AG09319 (cell line): ENCODE results near the genes TUBAL3 and ASB13.

- RRBS = no CpG with 5 or more reads among the region's 6 CpGs
These were observed 83.2 kb upstream of the KLF6 start for GRCh38 chr10:3868256-3868631.

GRCh38 chr10:3929717-3930104 lies 144.7 kb upstream of the KLF6 start:
- RRBS = no CpG with 5 or more reads among the region's 6 CpGs

DNA sequence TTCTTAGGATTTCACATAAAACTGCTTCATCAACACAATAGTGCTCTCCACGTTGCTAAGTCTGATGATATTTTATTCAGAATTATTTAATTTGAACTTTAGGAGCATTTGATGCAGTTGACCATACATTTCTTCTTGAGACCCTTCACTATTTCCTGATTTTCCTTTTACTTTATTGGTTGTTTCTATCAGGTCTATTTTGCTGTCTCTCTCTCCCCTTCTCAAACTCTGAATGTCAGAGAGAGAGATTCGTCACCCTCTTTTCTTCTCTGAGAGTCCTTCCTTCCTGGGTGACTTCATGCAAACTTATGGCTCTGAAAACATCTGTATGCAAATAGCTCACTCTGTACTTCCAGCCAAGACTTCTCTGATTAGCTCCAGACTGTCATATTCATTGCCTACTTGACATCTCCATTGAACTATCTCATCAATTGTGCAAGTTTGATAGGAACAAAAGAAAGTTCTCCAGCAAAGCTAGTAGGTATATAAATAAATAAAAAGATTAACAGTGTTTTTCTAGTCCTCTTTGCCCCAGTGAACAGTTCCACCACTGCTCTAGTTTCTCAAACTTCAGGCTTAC lies 191.7 kb upstream of the KLF6 start:
- RRBS = no CpG with 5 or more reads among the region's 2 CpGs

- RRBS = no CpG with 5 or more reads among the region's 5 CpGs
These were observed 258.9 kb upstream of the KLF6 start for GRCh38 chr10:4043829-4044304.

GRCh38 chr10:4319792-4320389 lies 506.1 kb upstream of the AKR1E2 start:
- RRBS = no CpG with 5 or more reads among the region's 9 CpGs

DNA sequence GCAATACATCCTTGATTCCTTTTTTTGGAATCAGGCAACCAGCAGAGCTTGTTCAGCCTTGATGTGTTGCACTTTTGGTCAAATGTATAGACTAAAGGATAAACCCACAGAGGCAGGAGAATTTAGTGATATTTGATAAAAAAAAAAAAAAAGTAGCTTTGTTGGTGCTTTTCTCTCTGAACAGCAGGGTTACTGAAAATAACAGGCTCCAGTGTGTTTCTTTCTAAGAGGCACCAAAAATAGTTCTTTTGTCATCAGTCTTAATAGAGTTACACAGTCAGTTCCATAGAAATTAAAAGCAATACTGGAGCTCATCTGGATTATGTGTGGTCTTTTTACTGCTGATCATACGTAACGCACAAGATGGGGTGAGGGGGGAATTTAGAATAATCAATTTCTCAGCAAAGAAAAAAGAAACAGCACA lies 178.9 kb upstream of the AKR1E2 start:
- RRBS = no CpG with 5 or more reads among the region's 2 CpGs

DNA sequence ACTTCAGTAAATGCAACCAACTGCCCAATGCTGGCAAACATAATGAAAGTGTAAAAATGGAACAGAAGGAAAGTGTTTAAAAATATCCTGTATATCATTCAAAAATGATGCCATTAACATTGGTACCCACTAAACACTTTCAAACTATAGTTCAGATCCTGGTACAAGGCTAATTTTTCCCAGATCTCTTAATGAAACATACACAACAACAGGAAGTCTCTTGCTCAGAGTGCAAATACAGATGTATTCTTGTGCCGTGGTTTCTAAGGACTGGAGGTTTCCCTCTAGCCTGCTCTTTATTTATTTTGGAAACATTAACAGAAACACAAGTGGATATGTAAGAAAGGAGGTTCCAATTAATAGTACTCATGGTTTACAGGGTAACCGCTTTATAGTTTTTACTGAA lies 176.1 kb upstream of the AKR1E2 start:
- RRBS = no CpG with 5 or more reads among the region's 2 CpGs

GRCh38 chr10:4835574-4836209 lies 9.7 kb downstream of the AKR1E2 start:
- RRBS = no CpG with 5 or more reads among the region's 6 CpGs

DNA sequence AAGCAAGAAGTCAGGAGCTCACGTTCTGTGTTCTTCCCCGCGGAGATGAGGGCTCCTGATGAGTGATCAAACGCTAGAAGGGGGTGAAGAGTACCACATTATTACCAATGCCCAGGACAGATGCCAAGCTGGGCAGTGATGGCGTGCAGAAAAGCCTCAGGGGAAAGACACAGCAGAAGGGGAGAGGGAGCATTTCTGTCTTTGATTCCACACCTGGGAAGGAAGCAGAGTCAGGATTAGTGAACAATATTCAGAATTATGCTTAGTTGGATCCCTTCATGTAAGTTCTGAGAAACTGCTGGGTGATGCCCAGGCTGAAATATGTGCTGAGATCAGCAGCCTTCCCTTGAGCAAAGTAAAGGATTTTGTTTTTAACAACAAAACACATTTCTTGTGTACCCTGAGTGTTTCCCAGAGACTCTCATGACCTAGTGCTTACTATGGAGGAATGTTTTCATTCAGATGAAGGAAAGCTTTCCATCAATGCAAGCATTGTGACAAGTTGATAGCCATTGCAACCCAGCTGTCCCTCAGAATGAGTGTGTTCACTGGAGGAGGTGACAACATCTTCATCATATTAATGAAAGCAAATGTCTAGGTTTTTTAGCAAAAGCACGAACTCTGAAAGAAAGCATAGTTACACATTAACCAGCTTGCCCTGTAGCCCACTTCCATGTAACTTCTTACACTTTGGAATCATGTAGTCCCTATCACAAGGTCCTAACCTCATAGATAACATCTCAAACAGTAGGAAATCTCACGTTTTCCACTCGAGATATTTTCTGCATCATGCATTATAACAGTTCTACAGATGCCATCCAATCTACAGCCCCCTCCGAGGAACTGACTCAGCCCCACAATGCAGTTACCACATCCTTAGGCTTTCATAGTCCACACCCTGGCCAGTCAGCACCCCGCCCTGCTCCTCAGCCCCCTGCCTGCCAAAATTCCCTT lies 23.8 kb upstream of the AKR1C1 start:
- RRBS = no CpG with 5 or more reads among the region's 10 CpGs

- RRBS = no CpG with 5 or more reads among the region's 5 CpGs
These were observed 16.6 kb upstream of the AKR1C2 start for GRCh38 chr10:5020199-5020664.

GRCh38 chr10:5022956-5023551 lies 19.4 kb upstream of the AKR1C2 start:
- RRBS = no CpG with 5 or more reads among the region's 1 CpG

DNA sequence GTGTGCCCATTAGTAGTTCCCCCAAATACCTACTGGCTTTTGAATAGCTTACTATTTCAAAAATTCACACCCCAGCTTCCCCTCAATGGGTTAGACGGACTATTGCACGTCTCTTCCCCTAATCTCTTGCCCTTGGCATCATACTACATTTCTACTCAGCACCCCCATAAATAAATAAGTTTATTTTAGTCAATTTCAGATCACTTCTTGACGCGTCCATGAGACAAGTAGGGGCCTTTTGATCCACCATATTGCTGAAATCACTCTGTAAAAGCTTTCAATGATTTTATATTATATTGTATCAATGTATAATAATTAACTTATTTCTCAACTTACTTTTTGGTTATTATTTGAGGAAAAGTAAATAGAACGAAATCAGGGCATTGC lies 1.2 kb upstream of the AKR1C3 start:
- RRBS = no CpG with 5 or more reads among the region's 5 CpGs

DNA sequence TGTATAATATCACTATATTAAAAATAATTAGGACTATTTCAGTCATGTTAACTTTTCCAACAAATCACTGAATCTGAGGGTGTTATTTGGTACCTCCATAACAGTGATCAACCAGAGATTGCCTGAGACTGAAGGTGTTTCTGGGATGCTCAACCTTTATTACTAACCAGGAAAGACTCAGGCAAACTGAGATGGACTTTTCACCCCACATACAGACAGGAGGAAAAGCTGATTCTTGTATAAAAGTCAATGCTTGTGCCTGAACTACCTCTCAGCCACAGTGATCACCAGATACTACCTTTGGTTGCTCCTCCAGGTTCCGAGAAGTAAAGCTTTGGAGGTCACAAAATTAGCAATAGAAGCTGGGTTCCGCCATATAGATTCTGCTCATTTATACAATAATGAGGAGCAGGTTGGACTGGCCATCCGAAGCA lies 1.9 kb downstream of the AKR1C3 start:
- RRBS = no CpG with 5 or more reads among the region's 3 CpGs

DNA sequence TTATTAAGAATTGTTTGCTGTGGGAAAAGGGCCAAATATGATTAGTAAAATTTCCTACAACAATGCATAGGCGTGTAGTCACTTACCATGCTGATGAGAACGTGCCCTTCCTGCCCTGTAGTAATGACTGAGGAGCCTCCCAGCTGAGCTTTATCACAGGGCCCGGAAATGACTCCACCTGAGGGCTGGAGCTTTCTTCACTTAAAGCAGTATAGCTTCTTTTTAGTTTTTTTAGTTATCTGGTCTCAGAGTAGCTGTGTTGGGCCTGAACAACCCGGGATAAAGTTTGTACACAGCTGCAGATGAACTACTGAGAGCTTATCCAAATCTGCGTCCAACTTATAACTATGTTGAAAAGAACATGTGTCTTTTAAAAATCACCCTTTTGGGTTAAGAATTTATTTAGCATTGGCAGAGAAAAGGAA lies at the start of gene TUBAL3:
Gene TUBAL3, minus strand, starts transcription at position 125 of the 425 bp plus-strand sequence.
- RRBS = 67% methylated on average over 1 of the region's 5 CpGs

- RRBS = 21% methylated on average over 2 of the region's 16 CpGs
These were observed 12.5 kb downstream of the CALML5 start for GRCh38 chr10:5486678-5487431.

GRCh38 chr10:5503436-5504038 lies 4.2 kb upstream of the CALML5 start:
- RRBS = no CpG with 5 or more reads among the region's 7 CpGs

- RRBS = no CpG with 5 or more reads among the region's 11 CpGs
These were observed 56.4 kb downstream of the ASB13 start for GRCh38 chr10:5609717-5610639.

DNA sequence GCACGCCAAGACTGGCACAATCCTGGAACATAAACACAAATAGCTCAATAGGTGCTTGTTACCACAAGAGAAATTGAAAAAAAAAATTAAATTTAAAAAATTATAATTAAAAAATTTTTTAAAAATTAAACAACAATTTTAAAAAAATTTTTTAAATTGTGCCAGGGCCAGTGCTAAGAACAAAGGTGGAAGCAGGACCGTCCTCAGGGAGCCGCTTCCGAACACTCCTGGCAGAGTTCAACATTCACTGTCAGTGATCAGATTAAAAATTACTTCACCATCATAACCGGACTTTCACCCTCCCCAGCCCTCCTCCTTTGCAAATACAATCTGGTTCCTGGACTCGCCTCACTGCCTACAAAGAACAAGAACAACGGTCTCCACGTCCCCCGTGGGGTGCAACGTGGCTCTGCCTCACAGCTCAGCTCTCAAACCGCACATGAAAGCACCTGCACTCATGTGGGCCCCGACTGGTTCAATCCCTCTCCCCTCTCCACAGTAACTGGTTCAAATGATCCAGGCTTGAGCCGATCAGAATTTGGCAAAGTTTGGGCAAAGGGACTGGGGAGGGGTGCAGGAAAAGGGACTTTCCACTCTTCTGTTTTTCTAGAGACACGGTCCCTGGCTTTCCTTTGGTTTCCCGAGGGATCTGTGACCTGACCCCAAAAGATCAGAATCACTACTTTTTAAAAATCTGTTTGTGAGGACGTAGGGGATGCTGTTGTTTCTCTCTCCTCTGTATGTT lies 21.1 kb downstream of the ASB13 start:
- RRBS = no CpG with 5 or more reads among the region's 16 CpGs

DNA sequence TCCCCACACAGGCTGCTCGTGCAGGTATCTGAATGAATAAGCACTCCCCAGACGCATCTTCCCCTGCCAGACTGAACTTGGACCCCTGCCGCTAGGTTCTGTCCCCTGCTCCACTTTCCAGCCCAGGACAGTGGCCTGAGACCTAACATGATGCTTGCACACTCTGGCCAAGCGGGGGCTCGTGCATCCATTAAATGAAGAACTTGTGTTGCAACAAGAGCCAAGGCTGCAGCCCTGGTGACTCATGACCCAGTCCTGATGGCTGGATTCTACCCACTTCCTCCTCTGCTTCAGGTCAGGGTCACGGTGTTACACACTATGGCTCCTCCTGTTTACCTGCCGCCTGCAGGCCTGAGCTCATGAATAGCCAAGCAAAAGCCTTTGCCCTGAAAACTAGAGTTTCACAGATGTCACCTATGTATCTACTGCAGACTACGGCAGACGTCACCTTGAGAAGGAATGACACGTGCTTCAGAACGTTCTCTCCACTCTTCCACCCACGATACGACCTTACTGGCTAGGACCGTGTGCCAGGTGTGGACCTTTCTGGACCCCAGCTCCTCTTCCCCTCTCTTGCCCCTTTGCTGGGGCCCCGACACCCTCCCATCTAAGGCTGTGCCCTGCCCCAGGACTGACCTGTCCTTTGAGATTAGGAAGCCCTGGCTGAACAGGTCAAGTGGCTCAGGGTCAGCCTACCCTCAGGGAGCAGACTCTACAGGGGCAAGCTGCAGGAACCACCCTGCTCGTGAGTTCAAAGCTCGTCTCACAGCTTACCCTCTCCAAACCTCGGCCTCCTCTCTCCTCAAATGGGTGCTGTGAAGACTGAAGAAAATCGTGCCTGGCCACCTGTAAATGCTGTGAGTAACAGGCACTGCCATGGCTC lies 6.4 kb downstream of the ASB13 start:
- RRBS = no CpG with 5 or more reads among the region's 19 CpGs

DNA sequence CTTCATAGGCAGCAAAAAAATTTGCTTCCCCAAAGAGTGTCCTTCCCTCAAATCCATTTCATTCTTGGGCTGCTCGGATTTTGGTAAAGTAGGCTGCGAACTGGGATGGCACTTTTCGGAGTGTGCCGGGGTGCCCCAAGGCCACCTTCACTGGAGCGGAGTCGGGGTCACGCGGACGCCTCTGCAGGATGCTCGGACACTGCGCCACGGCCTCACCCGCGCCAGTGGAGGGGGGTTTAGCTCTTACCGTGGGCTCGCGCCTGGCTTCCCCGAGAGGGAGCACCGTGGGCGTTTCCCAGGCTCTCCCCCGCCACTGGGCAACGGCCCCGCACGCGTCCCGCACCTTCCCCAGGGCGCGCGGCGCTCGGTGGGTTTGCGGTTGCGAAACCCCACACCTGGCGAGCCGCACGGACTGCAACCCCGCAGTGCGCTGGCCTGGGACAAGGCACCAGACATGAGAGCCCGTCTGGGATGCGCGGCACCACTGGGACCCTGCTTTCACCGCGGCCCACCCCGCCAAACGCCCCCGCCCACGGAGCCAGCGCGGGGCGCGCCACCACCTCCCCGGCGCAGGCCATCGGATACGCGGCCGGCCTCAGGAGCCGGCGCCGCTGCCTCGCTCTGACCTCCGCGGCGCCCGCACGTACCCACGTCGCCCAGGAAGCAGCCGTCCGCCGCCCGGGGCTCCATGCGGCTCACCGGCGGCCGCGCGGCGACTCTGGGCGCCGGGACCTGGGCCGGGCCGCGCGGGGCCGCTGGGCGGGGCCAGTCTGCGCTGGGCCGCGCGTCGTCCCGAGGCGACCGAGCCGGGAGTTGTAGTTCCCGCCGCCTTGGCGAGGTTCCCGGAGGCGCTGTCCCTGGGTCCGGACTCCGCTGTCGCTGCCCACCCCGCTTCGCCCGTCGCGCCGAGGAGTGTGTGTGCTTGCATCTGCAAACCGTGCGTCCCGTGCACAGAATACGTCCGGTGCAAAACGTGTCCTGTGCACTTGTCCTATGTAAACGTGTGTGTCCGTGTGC lies at the start of gene ASB13:
Gene ASB13, minus strand, starts transcription at position 734 of the 1,017 bp plus-strand sequence.
- RRBS = under 1% methylated on average over 39 of the region's 118 CpGs